ENCODE data around the genes GAA, EIF4A3, ENDOV, NPTX1 and RPTOR.

GRCh38 chr17:79852396-79853157 lies 13.3 kb upstream of the CBX4 start:
- PRO-cap: no peak

GRCh38 chr17:79918934-79919518 lies 79.8 kb upstream of the CBX4 start:
- PRO-cap: no peak

DNA sequence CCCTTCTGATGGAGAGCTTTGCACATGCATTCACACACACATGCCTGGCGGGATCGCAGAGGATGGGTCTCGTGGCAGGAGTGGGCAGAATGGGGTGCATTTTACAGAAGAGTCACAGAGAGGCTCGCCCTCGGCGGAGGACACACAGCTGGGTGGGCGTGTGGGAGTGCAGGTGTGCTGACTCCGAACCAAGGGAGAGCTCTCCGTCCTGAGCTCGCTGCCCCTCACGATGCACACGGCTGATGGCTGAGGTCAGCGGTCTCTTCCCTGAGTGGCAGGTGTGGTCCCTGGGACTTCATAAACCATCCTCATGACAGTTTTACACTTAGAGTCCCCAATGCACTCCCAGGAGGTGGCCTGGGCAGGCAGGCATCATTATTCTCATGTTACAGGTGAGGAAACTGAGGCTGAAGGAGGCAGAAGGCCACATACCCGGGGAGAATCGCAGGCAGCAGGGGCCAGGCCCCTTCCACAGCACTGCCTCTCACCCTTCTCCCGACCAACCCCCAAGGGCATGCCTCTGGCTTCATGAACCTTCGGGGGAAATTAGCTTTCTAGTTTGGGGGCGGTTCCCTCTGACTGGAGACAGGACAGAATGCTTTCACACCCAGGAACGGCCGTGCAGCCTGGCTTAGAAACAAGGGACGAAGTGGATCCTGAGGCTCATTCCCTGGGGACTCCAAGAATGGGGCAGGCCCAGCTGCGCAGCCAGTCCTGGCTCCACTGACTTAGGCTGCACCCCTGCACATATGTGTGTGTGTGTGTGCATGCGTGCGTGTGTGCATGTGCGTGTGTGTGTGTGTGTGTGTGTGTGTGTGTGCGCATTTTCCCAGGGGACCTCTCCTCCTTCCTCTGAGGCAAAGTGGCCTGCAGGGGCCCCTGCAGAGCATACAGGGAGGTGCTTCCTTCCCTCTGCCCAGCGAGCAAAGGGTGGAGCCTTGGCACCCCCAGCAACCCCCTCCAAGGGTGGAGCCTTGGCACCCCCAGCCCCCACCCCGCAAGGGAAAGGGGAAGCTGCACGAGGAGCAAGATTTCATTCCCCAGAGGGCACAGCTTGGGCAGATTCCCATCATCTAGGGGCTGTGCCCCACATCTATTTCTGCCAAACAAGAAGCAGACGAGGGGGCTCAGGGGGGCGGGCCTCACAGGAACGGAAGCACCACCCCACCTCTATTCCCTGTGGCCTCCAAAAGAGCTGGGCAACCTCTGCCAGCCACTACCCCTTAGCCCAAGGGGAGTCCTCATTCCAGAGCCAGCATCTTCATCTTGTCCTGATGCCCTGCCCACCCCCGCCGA lies 97.3 kb upstream of the CBX4 start:
- PRO-cap: no peak

GRCh38 chr17:80034753-80035744 lies 623 bp downstream of the TBC1D16 start:
- PRO-cap: unidirectional peak, plus-strand start at chr17:80035313

GRCh38 chr17:80100843-80101877 lies at the start of gene GAA:
Gene GAA, plus strand, starts transcription at chr17:80101581.
- PRO-cap: bidirectional peak, plus-strand start at chr17:80101607, minus-strand start at chr17:80101428

GRCh38 chr17:80137147-80137906 lies 9.6 kb downstream of the EIF4A3 start:
- PRO-cap: no peak

DNA sequence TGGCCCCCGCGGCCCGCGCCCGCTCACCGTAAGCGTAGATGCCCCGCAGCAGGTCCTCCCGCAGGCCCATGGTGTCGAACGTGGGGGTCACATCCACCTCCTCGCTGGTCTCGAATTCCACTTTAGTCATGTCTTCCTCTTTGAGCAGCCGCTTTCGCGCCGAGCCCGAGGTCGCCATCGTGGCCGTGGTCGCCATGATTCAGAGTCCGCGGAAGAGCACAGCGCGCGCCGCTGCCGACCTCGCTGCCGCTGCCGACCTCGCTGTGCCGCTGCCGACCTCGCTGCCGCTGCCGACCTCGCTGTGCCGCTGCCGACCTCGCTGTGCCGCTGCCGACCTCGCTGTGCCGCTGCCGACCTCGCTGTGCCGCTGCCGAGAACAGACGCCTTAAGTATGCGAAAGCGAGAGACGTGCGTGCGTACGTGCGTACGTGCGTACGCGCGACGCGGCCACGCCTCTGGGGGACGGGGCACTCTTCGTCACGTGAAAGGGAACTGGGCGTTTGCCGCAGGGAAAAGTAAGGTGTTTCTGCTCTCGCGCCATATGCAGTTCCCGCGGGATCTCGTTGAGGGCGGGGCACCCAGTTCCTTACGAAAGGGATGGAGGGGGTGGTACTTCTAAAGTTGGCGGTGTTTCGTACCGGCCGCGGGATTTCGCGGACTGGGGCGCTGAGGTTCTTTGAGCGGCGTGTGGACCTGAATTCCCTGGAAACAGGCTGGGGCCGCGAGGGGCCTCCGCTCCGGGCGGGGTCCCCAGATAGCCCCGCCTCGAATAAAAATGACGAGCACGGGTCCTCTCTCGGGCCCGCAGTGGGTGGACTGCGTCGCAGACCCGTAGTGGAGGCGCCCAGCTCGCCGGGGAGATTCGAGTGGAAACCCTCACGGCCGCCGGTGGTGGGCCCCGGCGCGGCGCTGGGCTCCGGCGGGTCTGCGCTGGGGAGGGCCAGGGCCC lies at the start of gene EIF4A3:
Gene EIF4A3, minus strand, starts transcription at position 363 of the 949 bp plus-strand sequence.
- PRO-cap: bidirectional peak, plus-strand start at position 618 of the sequence, minus-strand start at position 363 of the sequence

DNA sequence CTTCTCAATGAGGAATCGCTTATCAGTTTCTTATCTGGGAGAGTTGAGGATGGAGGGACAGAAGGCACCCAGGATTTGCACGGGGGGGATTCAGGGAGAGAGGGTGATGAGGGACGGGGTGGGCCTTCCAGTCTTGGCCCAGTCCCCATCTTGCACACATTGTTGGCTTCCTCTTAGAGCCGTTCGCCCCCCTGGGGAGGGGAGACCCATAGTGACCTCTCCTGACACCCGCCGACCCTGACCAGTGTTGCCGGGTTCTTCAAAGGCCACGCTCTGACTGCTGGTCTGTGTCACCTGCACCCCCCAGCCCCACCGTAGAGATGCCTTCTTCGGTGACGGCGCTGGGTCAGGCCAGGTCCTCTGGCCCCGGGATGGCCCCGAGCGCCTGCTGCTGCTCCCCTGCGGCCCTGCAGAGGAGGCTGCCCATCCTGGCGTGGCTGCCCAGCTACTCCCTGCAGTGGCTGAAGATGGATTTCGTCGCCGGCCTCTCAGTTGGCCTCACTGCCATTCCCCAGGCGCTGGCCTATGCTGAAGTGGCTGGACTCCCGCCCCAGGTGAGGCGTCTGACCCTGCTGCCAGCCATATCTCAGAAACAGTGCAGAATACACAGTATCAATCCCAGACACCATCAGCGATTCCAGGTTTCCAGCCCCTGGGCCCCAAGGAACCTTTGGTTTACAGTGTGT lies 1.2 kb downstream of the SLC26A11 start:
- PRO-cap: no peak

DNA sequence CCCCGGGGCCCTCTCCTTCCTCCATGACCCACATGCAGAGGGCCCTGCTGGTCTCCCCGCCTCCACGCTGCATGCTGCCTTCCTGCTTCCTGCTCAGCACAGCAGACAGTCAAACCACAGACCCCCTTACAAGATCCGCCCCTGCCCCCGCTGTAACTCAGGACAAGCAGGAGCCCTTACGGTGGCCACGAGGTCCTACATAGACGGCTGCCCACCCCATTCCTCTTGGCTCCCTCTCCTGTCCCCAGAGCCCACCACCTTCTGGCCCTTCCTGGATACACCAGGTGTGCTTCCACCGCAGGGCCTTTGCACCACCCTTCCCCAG lies 3.9 kb downstream of the RNF213 start:
- PRO-cap: no peak

DNA sequence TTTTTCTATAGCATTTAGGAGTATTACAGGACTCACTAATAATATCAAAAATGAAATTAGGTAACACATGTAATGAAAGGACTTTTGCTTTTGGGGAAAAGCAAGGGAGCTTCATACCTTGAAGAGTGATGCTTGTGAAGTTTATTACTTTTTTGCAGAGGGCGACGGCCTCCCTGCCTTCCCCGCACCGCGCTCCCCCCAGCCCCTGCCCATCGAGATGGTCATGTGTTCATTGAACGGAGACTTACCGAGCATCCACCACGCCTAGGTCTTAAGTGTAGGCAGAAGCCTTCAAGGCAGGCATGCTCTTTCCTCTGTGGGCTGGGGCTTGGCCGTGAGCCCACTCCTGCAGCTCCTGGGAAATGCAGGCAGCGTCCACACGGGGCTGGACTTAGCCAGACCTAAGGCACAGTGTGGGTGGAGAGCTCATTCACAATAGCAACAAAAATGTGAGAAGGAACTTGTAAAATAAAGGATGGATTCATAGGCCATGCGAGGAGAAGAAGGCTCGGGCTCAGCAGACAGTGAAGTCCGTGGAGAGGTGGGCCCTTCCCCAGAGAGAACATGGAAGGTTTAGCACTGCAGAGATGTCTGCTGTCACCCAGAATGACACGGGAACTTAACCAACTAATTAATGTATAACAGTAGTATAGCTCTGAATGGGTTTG lies 19.3 kb downstream of the RNF213 start:
- PRO-cap: no peak

GRCh38 chr17:80385932-80386651 lies 28.9 kb upstream of the ENDOV start:
- PRO-cap: no peak

DNA sequence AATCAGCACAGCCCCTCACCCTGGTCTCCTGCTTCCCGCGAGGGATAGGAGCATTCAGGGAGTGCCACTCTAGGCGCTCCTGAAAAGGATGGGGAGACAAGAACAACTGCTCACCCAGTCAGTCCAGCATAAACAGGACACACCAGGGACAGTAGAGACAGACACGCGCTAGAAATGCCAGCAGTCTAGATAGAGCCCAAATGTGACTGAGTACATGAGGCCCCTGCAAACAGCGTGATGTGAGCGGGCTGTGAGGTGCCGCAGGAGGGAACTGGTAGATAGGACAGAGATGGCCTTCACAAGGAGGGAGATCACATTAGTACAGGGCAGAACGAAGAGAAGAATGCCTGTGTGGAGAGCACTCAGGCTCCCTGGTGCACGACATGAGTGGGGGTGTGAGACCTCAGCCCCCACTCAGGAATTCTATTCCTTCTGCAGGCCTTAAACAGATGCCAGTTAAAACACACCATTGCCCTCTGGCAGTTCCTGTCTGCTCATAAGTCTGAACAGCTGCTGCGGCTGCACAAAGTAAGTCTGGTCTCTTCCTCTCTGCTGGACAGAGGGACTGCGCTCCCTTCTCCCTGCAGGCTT lies 25.5 kb upstream of the ENDOV start:
- PRO-cap: no peak

GRCh38 chr17:80395725-80396128 lies 19.2 kb upstream of the ENDOV start:
- PRO-cap: no peak

DNA sequence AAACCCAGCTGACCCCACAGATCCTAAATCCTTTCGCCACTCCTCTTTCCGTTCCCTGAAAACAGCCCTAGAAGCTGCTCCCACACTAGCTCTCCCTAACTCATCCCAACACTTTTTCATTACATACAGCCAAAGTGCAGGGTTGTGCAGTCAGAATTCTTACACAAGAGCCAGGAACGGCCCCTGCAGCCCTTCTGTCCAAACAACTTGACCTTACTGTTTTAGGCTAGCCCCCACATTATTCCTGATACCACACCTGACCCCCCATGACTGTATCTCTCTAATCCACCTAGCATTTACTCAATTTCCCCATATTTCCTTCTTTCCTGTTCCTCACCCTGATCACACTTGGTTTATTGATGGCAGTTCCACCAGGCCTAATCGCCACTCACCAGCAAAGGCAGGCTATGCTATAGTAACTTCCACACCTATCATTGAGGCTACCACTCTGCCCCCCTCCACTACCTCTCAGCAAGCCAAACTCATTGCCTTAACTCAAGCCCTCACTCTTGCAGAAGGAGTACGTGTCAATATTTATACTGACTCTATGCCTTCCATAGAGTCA lies 11.3 kb upstream of the ENDOV start:
- PRO-cap: no peak

DNA sequence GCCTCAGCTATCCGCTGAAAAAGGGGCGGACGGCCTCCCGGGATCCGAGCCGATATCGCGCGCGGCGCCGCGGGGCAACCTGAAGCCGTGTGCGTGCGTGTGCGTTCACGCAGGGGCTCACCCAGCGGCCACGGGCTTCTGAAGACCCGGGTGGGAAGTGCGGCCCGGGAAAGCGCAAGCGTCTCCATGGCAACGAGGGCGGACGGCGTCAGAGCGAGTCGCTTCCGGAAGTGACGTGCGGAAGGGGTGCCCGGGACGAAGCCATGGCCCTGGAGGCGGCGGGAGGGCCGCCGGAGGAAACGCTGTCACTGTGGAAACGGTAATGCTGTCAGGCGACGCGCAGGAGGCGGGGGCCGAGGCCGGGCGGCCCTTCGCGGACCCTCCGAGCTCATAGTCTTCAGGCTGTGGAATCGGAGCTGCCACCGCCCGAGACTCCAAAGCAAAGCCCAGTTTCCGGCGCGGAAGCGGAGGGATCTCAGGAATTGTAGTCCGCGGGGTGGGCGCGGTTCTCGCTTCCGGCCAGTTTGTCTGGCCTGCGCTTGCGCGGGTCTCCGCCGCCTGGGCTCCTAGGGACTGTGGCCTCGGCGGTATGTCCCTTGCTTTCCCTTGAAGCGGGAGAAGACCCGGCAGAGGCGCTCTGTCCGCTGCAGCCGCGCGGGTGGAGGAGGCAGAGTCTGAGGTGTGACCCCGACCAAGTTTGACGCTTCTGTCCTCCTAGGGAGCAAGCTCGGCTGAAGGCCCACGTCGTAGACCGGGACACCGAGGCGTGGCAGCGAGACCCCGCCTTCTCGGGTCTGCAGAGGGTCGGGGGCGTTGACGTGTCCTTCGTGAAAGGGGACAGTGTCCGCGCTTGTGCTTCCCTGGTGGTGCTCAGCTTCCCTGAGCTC lies at the start of gene ENDOV:
Gene ENDOV, plus strand, starts transcription at position 236 of the 887 bp plus-strand sequence.
- PRO-cap: bidirectional peak, plus-strand start at position 255 of the sequence, minus-strand start at position 140 of the sequence; bidirectional peak, plus-strand start at position 515 of the sequence, minus-strand start at position 448 of the sequence

- PRO-cap: no peak
Measured at GRCh38 chr17:80475979-80476447, 394 bp downstream of the NPTX1 start.

- PRO-cap: no peak
Measured at GRCh38 chr17:80476448-80477007, at the start of gene NPTX1. Gene NPTX1, minus strand, starts transcription at chr17:80476607.

- PRO-cap: no peak
Measured at GRCh38 chr17:80477008-80477431, 613 bp upstream of the NPTX1 start.

- PRO-cap: bidirectional peak, plus-strand start at chr17:80544829, minus-strand start at chr17:80544789
Measured at GRCh38 chr17:80544498-80545157, at the start of gene RPTOR. Gene RPTOR, plus strand, starts transcription at chr17:80544838.

DNA sequence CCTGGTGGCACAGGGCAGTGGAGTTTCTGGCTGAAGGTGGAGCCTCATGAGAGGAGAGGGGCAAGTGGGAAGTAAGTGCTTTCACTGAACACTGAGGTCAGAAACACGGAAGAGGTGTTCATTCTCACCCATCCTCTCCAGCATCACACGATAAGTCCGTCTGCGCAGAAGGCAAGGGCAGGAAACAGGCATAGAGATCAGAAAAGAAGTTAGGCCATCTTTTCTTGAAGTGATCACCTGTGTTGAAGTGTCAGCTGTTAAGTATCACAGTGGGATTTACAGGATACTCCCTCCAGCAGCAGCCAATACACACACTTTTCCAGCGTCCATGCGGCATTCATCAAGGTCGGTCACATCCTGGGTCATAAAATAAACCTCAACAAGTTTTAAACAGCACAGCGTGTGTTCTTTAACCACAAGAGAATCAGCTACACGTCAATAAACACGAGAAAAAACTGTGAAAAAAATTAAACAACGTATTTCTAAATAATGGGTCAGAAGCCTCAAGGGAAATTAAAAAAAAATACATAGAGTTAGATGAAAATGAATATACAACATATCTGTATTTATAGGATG lies 194.7 kb downstream of the RPTOR start:
- PRO-cap: no peak